ENCODE results near the genes INAFM2 and RPUSD2.

DNA sequence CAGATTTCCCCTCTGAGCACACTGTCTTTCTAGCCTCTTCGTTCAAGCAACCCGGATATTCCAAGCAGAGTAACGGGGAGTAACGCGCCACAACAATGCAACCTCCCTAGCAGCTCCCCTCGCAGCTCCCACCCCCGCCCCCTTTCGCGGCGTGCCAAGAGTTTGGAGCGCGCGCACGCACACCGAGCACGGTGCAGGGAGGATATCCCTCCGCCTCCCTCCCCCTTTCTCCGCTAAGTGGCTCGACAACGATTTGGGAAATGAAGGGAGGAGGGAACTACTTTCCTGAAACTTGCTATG is 923 bp upstream of the SPRED1 start:
- PRO-cap = no peak

- PRO-cap = no peak
Observed at GRCh38 chr15:38262700-38263086, 10.1 kb downstream of the SPRED1 start.

GRCh38 chr15:38263087-38264172 is 10.8 kb downstream of the SPRED1 start:
- PRO-cap = no peak

DNA sequence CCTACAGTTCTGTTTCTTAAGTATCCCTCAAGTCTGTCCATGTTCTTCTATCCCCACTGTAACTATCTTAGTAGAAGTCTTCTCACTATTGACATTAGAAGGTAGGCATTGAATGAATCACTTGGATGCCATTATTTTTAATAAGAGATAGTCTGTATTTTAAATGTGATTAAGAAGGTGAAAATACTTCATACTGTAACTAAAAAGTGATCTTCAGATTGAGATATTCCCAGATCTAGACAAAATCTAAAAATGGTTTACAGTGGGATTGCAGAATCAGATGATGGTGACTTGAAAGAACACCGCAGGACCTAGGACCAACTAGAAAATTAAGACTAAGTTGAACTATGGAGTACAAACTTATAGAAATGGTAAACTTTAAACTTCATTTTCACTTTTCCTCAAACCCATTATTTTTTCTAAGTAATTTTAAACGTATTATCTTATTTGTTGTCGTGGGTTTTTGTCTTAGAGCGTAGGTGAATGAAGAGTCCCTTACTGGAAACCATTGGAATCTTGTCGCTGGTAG is 94.3 kb upstream of the FAM98B start:
- PRO-cap = no peak

- PRO-cap = no peak
Observed at GRCh38 chr15:38454726-38455277, 875 bp downstream of the FAM98B start.

DNA sequence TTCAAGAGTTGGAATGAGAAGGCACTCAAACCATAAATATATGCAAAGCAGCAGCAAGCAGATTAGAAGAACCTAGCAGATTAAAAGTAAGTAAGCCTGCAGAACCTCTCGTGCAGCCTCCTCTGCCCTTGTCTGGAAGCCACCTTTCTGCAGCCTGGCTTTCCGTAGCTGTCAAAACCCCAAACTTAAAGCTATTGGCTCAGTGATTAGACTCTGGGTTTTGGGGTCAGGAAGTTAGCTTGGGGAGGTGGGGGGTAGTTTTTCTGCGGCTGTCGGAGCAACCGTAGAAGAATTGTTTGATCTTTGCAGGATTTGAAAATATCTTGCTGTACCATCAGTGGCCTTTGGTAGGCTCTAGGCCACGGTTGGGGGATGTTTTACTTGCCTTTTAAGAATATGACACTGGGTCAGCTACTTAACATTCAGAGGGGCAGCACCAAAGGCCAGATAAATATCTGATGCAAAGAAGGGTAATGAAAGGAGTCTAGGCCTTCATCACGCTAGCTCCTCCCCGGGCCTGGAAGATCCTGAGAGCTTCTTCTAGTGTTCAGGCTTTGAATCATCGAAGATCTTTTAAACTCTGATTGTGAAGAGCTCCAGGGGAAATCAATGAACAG is 88.4 kb upstream of the RASGRP1 start:
- PRO-cap = no peak

GRCh38 chr15:39167420-39167990 is 413.4 kb upstream of the THBS1 start:
- PRO-cap = no peak

- PRO-cap = no peak
Observed at GRCh38 chr15:39273641-39274082, 307.2 kb upstream of the THBS1 start.

DNA sequence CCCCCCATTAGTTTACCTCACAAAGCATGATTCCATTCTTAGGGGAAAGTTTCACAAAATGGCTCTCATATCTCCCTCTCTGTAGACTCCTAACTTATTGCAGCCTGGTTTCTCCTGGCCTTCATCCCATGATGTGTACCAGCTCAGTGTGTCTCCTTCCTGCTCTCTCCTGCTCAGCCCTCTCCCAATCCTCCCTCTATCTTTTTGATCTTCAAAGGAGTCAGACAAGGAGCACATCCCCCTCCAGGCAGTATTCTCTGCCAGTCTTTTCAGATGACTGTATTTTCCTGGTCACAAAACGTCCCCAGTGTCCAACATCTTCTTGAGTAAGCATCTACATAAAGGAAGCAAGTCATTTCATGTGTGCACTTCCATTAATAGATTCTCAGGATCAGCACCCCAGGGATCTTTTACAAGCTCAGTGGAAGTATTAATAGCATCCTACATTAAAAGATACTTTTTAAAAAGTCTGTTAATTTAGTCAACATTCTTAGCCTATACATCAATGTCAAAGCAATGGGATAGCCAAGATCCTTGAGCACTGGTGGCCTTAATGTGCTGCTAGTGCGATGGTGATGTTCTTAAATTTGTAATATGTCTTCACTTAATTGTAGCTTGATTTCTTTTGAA is 148.8 kb upstream of the THBS1 start:
- PRO-cap = no peak

DNA sequence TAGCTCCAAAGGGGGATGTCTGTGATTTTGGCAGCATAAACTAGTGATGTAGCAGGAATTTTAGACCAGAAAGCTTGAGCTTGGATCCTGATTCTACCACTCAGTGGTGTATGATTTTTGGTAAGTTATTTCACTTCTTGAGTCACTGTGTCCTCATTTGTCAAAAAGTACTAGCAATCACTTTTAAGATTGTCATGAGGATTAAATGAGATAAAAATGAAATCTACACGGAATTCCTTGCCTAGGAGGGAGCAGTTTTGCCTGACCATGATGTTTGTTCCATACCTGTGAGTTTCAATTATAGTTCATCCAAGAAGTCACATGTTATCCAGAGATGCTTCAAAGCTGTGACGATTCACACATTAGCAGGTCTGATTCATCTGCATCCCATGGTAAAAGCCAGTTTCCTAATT is 76.3 kb upstream of the THBS1 start:
- PRO-cap = no peak

GRCh38 chr15:39627963-39628468 is 47.1 kb downstream of the THBS1 start:
- PRO-cap = no peak

DNA sequence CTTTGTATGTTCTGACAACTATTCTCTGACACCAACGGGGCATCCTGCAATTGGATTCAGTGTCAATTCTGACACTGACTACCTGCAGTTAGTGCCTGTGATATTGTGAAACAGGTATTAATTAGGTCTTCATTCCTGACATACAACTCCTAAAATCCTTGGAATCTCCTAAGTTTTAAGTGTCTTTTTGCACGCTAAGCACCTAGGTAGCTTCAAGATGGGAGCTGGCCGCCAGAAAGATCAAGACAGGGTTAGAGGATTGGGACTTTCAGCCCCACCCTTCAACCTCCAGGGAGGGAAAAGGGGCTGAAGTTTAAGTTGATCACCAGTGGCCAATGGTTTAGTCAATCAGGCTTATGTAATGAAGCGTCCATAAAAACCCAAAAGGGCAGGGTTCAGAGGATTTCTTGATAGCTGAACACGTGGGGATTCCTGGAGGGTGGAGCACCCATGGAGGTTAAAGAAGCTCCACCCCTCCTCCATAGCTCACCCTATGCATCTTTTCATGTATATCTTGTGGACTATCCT is 12.6 kb upstream of the SRP14 start:
- PRO-cap = no peak

DNA sequence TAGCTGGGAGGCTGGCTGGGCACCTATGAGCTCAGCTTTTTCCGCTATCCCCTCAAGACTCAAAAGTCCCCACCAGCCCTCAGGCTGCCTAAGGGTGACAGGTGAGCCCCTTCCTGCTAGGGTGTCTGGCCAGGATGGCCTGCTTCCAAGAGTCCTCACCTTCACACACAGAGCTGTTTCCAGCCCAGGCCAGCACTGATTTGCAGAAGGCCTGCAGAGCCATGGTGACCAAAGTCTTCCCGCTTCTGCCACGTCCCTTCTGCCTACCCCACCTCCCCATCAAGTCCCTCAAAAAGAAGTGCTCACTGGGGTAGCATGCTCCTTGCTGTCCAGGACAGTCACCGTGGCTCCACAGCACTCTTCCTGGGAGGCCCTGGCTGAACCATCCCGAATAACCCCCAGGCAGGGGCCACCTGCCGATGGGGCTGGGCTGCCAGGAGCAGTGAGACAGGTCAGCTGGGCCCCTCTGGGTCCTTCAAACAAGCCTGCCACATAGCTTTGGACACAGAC is 20.4 kb downstream of the BMF start:
- PRO-cap = no peak

- PRO-cap = no peak
Observed at GRCh38 chr15:40249121-40249635, 10.3 kb downstream of the PAK6 start.

DNA sequence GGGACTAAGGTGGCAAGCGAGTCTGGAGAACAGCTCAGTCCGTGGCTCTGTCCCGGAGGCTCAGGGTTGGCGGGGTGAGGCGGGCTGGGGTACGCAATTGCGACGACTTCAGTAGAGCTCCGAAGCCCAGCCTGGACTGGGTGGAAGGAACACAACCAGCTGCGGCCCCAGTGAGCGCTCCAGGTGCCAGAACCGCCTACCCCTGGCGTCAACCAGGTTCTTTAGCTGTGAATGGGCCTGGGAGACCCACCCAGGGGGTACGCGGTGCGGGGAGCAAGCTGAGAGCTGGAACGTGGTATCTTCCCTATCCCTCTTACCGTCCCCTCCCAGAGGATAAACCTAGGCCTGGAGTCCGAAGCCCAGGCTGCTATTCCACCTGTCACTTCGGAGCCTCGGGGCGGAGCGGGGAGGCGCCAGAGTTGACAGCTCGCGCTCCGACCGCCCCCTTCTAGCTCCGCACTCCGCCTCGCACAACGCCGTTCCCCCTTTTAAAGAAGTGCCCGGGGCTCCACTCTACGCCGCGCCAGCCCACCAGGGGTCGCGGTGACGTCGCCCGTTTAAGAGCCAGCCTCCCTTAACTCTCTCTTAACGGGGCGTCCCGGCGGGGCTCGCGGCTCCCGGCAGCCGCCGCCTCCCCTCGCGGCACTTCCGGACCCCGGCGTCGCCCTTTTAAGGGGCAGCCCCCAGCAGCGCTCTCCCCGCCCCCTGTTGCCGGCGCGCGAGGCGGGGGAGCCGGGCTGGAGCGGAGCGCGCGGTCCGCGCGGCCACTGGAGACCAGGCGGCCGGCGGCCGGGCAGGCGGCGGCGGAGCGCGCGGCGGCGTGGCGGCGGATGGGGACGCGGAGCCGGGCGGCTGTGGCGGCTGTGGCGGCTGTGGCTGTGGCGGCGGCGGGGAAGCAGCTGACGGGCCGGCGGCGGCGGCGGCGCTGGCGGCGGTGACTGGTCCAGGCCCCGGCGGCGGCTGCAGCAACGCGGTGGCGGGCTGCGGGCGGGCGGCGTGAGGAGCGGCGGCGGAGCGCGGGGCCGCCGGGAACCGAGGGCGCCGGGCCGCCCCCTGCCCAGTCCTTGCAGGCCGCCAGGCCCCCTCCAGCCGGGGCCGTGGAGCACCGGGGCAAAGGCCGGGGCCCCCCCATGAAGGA is at the start of gene INAFM2:
TSS of gene INAFM2 (plus strand) at position 767 of the 1,138 bp plus-strand sequence.
- PRO-cap = bidirectional peak, plus-strand start at position 770 of the sequence, minus-strand start at position 644 of the sequence

GRCh38 chr15:40421783-40422175 is 16.2 kb downstream of the IVD start:
- PRO-cap = no peak

- PRO-cap = no peak
Observed at GRCh38 chr15:40489424-40490295, 18.9 kb downstream of the CHST14 start.

DNA sequence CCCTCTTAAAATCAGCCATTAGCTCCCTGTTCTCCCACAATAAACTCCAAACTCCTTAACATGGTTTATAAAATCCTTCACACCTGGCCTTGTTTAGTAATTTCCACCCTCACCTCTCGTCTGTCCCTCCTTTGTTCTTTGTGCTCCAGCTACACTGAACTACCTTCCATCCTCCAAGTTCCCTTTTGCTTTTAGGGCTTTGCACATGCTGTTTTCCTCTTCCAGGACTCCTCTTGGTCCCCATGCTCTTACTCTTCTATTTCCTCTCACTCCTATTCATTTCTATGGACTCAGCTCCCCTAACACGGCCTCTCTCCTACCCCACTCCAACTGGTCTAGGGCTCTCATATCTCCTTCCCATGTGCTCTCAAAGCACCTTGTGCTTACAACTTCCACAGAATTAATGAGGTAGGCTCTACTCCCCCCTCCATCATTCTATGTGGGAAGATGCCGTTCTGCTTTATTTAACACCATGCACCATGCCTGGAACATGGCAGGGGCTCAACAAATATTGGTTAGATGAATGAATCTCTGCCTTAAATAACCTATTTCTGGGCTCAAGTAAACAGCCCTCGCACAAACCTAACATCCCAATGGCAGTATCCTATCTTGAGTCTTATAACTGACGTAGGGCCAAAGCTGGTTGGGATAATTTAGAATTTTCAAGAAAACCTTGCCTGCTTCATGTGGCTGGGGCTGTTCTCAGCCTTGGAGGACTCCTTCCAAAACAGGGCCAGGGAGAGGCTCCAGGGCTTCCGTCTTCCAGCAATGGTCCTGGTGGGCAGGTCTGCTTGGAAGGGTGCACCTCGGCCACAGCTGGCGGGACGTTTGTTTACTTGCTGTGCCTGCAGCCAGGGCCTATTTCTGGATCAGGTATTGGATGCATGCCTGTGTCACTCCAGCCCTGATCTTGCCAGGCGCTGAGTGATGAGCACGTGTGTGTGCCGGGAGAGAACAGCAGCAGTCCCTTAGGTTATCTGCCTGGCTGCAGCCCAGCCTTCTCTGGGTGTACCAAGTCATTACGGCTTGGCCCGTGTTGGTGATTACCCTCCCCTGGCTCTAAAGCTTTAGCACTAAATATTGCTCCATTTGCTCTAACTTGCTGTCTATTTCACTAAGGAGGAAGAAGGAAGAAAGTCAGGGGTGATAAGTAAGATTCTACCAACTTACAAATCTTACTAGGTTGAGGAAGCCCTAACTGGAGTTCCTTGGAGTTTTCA is 15.3 kb downstream of the CCDC32 start:
- PRO-cap = no peak

DNA sequence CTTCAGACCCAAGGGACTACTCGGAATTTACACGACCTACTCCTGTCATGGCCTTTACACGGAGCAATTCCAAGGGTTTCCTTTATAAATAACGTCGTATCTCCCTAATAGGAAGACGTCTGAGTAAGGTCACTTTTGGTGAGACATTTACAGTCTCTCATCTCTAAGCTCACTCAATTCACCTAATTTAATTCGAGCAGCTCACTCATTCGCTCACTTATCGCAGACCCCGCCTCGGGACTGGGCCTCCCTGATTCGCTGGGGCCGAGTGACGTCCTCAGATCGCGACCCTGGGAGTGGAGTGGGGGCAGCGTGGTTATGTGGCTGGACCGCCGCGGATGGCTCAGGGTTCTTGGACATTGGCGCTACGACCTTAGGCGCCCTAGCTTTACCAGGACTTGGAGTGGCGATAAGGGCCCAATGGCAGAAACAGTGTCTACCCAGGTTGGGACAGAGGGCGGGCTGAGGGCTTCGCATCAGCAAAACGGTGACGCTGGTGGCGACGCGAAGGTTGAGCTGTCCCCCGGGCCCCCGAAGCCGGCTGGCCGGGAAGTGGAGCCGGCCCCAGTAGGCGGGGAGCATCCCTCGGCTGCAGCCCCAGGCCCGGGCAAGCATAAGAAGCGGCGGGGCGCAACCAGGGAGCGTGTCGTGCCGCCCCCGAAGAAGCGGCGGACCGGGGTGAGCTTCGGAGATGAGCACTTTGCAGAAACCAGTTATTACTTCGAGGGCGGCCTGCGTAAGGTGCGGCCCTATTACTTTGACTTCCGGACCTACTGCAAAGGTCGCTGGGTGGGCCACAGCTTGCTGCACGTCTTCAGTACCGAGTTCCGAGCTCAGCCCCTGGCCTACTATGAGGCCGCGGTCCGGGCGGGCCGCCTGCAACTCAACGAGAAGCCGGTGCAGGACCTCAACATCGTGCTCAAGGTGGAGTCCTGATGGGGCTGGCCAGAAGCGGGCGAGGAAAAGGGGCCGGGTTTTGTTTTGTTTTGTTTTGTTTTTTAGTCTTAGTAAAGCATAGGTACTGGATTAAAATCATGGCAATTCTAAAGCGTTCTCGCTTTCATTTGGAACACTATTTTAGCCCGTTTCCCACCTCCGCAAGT is at the start of gene RPUSD2:
TSS of gene RPUSD2 (plus strand) at position 280 of the 1,103 bp plus-strand sequence.
- PRO-cap = unidirectional peak, plus-strand start at position 319 of the sequence

GRCh38 chr15:40693888-40694256 is 1.1 kb upstream of the RAD51 start:
- PRO-cap = no peak